Metastatic Breast Carcinoma in the Ovary (tissue), 3 donors: ENCODE measurements around a stretch of chr6.

DNA sequence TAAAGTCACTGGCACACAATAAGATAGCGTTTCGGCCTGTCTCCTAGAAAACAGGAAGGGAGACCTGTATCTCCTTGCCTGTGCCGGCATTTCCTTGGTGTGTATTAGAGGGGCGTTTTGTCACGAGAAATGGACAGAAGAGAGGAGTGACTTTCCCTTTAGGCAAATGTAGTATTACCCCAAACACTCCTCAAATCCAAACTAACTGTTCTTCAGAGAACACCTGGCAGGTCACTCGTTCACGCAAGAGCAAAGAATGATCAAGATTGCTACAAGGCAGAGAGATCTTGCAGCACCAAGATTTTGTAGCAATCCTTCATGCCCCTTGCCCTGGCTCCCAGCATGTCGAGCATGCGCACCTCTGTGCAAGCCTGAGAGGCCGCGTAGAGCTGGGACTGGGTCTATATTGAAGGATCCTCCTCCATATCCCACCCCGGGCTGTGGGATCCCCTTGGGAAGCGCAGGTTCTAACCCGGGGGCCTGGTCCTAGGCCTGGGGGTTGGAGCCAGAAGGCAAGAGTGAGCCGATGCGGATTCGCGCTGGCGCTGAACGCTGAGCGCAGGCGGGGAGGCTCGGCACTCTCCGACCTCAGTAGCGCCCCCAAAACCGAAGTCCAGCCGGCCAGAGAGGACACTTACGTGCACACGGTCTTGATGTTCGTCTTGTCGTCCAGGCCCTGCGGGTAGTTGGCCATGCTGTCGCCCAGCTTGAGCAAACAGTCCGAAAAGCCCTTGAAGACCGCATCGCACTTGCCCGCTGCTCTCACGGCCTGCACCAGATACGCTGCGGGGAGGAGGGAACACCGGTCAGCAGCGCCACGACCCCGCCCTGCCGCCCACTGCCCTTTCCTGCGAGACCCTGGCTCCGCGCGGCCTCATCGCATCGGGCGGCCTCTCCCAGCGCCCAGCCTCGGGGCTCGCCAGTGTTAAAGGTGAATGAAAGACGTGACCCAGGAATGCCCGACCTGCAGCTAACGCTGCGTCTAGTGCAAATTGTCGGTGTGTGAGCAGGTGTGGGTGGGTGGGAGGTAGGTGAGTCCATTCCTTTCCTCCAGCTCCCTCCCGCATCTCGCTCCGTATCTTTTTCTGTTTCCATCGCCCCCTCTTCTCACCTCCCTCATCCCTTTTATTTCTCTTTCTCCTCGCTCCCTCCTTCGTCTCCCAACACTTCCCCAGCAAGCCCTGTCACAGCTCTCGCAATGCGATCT, 4.6 kb downstream of the NRN1 start:
- PRO-cap, 3 experiments = no peak in any of the 3 experiments

DNA sequence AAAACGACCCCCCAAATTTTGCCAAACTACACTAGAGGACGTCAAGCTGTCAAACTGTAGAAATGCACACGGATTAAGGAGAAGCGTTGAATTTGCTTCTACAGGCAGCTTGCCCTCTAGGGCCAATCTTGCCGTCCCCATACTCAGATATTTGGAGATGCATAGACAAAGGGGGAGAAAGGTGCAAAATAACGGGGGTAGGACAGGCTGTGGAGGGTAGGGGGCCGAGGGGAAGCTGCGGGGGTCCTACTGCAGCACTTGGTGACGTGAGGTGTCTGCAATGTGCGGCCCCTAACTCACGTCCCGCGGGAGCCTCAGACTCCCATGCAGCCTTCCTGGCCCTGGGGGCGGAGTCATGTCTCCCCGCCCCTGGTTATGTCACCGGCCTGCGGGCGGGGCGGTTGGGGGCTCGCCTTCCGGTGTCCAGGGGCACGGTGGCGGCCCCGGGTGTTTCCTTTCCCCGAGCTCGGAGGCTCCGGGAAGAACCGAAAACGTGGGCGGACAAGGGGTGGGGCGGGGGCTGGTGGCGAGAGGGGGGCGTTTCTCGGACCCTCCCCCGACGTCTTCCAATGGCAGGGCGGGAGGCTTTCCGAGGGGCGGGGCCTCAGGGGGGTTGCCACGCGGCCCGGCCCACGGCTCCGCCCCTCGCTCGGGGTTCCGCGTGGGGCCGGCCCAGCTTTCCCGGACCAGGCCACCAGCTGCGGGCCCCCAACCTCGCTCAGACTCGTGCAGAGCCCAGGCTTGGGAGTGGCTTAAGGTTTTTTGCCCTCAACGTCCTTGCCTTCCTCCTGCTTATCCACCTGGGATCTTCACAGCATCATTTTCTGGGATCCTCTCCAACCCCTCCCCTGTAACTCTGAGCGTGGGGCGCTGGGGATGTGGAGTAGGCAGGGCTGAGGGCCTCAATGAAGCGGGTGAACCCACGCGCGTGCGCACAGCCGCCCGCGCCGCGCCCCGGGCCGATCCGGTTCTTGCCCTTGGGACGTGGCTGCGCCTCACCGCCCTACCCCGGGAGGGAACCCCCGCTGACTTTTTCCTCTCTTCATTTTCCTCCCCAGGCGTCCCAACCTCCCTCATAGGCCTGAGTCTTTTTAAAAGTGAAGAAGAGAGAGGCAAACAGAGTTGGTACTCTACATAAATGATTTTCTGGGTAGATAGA, 2.0 kb upstream of the NRN1 start:
- PRO-cap, 3 experiments = peak in 1 of 3 experiments; most common plus-strand start position 663 of the sequence (in 1); most common minus-strand start position 326 of the sequence (in 1)

GRCh38 chr6:6243950-6244341, 76.5 kb downstream of the F13A1 start:
- PRO-cap, 3 experiments = no peak in any of the 3 experiments

- PRO-cap, 3 experiments = no peak in any of the 3 experiments
Measured at GRCh38 chr6:6299330-6299857, 21.1 kb downstream of the F13A1 start.

GRCh38 chr6:6714646-6715367, 126.3 kb downstream of the LY86 start:
- PRO-cap, 3 experiments = no peak in any of the 3 experiments

GRCh38 chr6:6738723-6739232, 150.3 kb downstream of the LY86 start:
- PRO-cap, 3 experiments = no peak in any of the 3 experiments

DNA sequence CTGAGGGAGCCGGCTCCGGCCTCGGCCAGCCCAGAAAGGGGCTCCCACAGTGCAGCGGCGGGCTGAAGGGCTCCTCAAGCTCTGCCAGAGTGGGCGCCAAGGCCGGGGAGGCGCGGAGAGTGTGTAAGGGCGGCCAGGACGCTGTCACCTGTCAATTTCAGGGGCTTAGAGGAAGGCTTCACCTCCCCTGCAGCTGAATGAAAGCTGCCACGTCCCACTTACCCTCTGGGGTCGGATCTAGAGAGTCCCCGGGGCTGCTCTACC, 157.5 kb downstream of the LY86 start:
- PRO-cap, 3 experiments = peak in 3 of 3 experiments; most common plus-strand start position 101 of the sequence (in 3)

DNA sequence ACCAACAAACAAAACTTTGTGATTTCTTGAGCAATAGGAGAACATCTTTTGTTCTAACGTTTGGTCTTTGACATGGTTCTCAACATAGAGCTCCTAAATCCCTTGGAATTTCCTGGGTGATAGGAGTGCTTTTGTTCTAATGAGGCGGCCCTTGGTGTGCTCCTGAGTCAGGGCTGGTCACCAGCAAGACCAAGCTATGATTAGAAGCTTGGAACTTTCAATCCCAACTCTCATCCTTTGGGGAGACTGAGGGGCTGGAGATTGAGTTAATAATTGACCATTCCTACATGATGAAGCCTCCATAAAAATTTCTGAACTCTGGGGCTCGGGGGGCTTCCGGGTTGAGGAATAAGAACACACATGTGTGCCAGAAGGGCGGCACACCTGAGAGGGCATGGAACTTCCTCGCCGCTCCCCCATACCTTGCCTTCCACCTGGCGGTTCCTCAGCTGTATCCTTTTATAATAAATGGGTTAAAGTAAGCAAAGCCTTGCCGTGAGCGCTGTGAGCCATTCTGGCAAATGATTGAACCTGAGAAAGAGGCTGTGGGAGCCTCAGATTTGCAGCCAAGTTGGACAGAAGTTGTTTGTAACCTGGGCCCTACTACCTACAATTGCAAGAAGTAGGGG, 164.7 kb downstream of the LY86 start:
- PRO-cap, 3 experiments = no peak in any of the 3 experiments

DNA sequence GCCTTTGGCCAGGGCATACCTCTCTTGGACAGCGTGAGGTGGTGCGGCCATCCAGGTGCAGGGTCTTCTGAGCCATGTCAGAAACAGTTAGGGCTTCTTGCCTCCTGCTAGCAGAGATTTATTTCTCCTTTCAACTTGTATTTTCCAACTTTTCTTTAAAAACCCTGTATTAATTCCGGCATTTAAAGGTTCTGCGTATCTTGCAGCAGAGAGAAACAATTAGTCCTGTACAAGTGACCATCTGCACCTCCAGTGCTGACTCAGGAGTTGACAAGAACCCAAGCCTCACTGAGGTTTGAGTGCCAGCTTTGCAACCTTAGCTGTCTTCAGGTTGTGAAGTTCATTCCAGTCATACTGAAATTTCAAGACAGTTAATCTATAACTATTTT, 177.9 kb downstream of the LY86 start:
- PRO-cap, 3 experiments = no peak in any of the 3 experiments

GRCh38 chr6:6806655-6807639, 218.4 kb downstream of the LY86 start:
- PRO-cap, 3 experiments = peak in 1 of 3 experiments; most common minus-strand start chr6:6807036 (in 1)

GRCh38 chr6:6823359-6824284, 235.1 kb downstream of the LY86 start:
- PRO-cap, 3 experiments = no peak in any of the 3 experiments

DNA sequence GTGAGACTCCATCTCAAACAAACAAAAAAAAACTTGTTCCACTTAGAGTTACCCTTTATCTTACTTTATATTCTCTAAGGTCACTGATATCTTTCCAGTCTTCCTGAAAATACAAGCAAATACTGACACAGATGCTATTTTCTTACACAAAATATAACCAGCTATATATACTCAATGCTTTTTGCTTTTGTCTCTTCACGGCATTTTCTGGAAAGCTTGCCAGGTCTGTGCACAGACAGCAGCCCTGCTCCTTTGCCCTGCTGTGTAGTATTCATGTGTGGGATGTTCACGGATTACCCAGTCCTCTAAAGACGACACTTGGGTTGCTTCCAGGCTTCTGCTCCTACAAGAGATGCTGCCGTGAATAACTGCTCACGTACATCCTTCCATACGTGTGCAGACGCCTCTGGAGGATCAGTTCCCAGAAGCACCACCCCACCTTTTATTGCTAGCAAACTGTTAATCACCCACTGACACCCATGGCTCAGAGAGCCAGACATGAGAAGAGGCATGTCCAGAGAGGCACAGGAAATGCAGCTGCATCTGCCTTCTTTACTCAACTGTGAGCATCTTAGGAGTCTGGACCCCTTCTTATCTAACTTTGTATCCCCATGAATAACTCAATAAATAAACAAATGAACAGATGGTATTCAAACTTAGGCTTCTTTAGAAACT, 229.0 kb upstream of the RREB1 start:
- PRO-cap, 3 experiments = no peak in any of the 3 experiments

DNA sequence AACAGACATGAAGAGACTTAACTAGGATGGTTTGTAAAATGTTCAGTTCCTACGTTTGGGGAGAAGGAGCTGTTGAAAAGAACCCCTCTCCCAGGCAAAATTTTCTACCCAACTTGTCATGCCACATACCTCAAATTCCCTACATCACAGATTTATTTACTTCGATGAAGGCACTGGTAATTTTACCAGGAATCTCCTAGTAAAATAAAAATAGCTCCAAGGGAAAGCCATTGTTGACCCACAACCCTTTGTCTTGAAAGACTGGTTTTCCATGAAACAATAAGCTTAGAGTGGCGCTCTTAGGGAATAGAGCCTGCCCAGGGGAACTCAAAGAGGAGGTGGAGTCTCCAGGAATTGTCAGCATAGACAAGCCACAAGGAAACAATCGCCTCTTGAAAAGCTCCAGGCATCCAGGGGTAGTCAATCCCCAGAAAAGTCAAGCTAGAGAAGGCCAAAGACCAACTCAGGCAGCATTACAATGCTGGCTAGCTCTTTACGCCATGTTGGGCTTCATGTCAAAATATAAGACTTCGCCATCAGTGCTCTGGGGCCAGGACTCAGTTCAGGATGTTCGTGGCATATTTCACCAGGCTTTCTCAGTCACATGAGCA, 99.2 kb upstream of the RREB1 start:
- PRO-cap, 3 experiments = peak in 3 of 3 experiments; most common plus-strand start position 423 of the sequence (in 2); most common minus-strand start position 292 of the sequence (in 1)

GRCh38 chr6:7051202-7051737, 56.5 kb upstream of the RREB1 start:
- PRO-cap, 3 experiments = peak in 3 of 3 experiments; most common plus-strand start chr6:7051542 (in 3); most common minus-strand start chr6:7051573 (in 3)

GRCh38 chr6:7058018-7058928, 49.5 kb upstream of the RREB1 start:
- PRO-cap, 3 experiments = peak in 2 of 3 experiments; most common plus-strand start chr6:7058683 (in 2); most common minus-strand start chr6:7058532 (in 1)

GRCh38 chr6:7139648-7140499, 32.1 kb downstream of the RREB1 start:
- PRO-cap, 3 experiments = no peak in any of the 3 experiments

- PRO-cap, 3 experiments = no peak in any of the 3 experiments
Measured at GRCh38 chr6:7165617-7166048, 57.9 kb downstream of the RREB1 start.

DNA sequence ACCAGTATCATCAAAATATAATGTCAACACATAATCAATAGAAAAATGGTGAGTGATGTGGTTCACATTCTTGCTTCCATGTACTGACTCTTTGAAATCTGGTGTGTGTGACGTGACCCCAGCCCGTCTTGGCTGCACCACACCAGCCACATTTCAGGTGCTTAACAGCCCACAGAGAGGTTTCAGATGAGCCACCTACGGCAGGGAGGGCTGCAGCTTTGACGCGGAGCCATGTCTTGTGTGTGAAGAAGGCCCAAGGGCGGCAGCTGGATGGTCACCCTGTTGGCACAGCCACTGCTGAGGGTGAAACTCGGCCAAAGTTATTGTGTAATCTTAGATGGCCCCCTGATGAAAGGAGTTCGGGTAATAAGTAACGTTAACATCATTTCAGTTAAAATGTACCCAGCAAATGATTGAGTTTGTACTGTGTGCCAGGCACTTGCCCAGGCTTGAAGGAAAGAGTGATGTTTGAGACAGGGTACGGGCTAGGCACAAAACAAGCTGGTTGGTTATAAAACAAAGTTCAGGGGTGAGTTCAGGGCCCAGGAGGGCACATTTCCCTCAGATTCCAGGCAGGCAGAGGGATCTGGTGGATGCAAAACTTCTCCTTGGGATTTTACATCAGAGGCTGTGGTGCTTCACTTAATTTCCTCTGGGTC, 97.2 kb downstream of the SSR1 start:
- PRO-cap, 3 experiments = no peak in any of the 3 experiments

- PRO-cap, 3 experiments = no peak in any of the 3 experiments
Measured at GRCh38 chr6:7243037-7243518, 69.9 kb downstream of the SSR1 start.

- PRO-cap, 3 experiments = peak in 1 of 3 experiments; most common plus-strand start chr6:7262285 (in 1); most common minus-strand start chr6:7262100 (in 1)
Measured at GRCh38 chr6:7261844-7262563, 51.0 kb downstream of the SSR1 start.